ENCODE results near the gene DMC1.

- PRO-cap = no peak
- RAMPAGE, long total RNA = no peak
Observed at GRCh38 chr22:38314484-38314733, 2.8 kb downstream of the CSNK1E start.

- PRO-cap = no peak
- RAMPAGE, long total RNA = no peak
Observed at GRCh38 chr22:38316426-38316644, 898 bp downstream of the CSNK1E start.

DNA sequence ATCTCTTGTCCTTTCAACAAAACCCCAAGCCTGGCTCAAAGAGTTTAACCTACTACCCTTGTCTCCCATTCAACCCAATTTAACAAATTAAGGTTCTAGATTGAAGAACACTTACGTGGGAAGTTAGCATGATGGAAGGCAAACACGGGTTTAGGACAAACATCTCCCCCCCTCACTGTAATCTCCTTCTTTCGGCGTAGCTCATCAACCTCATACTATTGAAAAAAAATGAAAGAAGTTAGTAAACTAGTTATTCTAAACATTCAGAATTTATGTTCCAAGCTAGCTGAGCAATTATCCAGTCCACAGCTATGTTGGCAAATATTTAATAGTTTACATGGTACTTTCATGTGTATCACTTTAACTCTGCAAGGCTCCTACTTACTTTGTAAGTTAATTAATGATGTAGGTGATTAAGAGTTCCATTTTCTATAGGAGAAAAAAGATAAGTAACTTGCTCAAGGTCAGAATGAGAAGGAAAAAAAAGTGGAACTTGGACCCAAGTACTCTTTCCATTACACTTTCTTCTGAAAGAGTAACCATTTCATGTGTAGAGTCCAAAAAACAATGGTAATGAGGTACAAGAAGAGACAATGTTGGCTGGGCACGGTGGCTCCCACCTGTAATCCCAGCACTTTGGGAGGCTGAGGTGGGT, 6.7 kb downstream of the DDX17 start:
- PRO-cap = no peak
- RAMPAGE, long total RNA = no peak

- PRO-cap = bidirectional peak, plus-strand start at chr22:38506514, minus-strand start at chr22:38506308
- RAMPAGE, long total RNA = no peak
Observed at GRCh38 chr22:38506417-38506736, 266 bp upstream of the DDX17 start.

- PRO-cap = bidirectional peak, plus-strand start at chr22:38570493, minus-strand start at chr22:38570129
- RAMPAGE, long total RNA = start-site peak on the minus strand at chr22:38570156-38570211, 19 and 11 reads in 2 replicates
Observed at GRCh38 chr22:38569638-38570336, at the start of gene DMC1. TSS of gene DMC1 (minus strand) at chr22:38570183.

DNA sequence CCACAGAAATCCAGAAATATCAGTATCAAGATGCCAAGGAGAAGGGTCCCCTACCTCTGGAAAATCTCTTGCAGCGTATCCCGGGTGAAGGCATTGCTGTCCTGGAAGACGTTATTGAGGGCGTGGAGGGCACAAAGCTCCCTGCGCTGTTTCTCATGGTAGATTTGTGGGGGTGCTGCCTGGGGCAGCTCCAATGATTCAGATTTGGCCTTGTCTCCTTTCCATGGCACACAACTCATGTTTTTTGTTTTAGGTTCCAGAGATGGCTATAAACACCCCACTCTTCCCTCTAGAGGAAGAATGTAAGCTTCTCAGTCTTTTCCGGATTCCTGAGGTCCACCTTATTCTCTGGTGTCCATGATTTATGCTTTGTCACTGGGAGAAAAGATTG, 999 bp downstream of the JOSD1 start:
- PRO-cap = no peak
- RAMPAGE, long total RNA = no peak

GRCh38 chr22:38707157-38707800, 1.5 kb downstream of the GTPBP1 start:
- PRO-cap = no peak
- RAMPAGE, long total RNA = no peak

- PRO-cap = no peak
- RAMPAGE, long total RNA = no peak
Observed at GRCh38 chr22:38731878-38732829, 23.6 kb downstream of the SUN2 start.

DNA sequence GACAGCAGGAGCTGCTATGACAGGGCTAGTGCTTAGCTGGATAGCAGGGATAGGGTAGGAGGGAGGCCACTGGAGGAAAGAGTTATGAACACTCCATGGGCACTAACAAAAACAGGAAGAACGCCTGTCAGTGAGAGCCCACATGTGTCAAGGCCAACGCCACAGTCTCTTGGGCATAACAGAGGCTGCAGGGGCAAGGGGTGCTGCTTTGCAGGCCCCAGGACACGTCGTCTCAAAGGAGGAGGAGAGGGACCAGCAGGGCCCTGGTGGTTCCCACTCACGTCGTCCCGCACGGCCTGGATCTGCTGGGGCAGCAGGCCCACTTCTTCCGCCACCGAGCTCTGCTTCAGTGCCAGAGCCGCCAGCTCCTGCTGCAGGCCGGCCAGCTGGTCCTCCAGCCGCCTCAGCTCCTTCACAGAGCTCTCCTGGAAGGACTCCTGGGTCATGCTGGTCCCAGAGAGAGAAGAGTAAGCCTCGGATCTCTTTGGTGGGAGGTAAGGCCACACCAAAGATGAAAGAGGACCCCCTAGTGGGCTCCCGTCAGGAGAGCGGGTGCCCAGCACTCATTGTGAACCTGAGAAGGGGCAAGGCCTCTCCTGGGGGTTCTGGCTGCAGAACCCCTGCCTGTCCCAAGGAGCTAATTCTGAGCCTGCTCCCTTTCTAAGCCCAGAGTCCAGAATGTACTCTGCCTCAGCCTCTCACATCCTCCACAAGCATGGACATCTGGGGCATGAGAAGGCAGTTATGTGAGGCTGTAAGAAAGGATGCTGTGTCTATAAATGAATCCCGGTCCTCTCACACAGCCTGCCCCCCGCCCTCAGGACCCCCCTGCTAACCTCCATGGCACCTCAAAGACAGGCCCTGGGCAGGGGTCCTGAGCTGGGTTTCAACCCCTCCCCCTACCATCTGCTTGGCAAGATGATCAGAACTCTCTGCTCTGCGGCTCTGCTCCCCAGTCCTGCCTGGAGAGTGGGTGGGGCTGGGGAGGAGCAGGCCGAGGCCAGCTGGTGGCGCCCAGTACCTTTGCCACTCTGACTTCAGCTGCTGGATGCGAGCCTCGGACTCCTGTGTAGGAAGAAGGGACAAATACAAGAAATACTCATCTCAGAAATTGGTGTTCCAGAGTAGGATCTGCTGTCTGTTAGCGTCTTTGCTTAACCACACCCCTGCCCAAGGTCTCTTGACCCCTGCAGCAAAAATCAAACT, 15.4 kb downstream of the SUN2 start:
- PRO-cap = no peak
- RAMPAGE, long total RNA = no peak

- PRO-cap = no peak
- RAMPAGE, long total RNA = no peak
Observed at GRCh38 chr22:38921055-38921636, 36.3 kb upstream of the APOBEC3A start.

DNA sequence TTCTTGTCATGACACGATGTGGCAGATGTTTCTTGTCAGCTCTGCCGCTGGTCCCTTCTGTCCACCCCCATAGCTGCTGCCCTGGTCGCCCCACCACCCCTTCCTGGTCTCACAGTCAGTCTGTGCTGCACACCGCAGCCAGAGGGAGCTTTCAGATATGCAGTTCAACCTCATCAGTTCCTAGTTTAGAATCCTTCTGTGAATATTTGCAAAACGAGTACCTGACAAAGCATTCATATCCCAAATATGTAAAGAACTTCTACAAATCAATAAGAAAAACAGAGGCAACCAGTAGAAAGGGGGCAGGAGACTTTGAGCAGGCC, 33.3 kb upstream of the CBX7 start:
- PRO-cap = no peak
- RAMPAGE, long total RNA = no peak

DNA sequence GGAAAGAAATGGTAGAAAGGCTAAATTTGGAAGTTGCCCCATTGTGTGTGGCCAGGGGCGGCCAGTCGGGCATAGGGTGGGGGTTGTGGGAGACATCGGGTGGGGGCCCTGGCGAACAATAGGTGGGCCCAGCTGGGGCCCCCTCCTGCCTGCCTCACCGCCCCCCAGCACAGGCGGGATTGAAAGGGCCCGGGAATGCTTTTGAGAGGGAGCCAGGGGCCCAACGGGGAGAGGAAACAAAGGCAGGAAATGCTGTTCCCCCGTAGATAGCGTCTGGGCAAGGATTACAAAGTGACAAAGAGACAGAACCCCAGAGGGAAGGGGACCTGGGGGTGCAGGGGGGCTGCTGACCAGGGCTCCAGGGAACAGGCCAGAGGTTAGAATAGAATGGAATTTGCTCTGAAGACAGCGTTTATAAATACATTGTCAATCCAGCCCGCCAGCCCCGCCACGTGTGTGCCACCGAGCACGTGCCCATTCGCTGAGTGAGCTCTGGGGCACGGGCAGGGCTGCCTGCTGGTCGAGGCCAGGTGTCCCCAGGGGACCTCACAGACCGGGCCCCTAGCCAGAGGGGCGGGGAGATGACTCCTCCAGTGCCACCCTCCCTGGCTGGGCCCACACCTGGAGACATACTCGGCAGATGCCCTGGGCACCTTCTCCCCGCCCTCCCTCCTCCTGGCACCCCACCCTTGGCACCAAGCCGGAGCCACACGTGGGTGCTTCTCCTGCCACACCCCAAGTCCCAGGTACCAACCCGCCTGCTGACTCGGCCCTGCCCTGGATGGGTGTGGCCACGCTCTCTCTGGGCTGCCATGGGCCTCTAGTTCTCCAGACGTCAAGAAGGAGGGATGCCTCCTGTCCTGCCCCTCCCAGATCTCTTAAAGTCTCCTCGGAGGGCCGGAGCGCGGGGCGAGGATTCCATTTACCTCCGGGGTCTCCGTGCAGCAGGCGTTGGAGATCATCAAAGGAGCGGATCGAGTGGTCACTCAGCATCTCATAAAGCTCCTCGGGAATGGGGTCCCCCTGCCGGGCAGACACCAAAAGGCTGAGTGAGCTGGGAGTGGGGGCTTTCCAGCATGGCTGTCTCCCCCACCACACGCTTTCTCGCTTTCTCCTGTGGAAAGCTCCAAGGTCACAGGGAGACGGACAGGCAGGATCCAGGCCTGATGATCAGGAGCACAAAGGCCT, 9.5 kb downstream of the PDGFB start:
- PRO-cap = no peak
- RAMPAGE, long total RNA = no peak

- PRO-cap = no peak
- RAMPAGE, long total RNA = no peak
Observed at GRCh38 chr22:39236318-39237177, 8.2 kb downstream of the PDGFB start.

GRCh38 chr22:39240558-39241385, 4.0 kb downstream of the PDGFB start:
- PRO-cap = no peak
- RAMPAGE, long total RNA = no peak

- PRO-cap = no peak
- RAMPAGE, long total RNA = no peak
Observed at GRCh38 chr22:39282548-39283295, 36.7 kb downstream of the RPL3 start.

GRCh38 chr22:39287063-39287522, 32.3 kb downstream of the RPL3 start:
- PRO-cap = no peak
- RAMPAGE, long total RNA = no peak

GRCh38 chr22:39299670-39300853, 19.4 kb downstream of the RPL3 start:
- PRO-cap = no peak
- RAMPAGE, long total RNA = no peak

DNA sequence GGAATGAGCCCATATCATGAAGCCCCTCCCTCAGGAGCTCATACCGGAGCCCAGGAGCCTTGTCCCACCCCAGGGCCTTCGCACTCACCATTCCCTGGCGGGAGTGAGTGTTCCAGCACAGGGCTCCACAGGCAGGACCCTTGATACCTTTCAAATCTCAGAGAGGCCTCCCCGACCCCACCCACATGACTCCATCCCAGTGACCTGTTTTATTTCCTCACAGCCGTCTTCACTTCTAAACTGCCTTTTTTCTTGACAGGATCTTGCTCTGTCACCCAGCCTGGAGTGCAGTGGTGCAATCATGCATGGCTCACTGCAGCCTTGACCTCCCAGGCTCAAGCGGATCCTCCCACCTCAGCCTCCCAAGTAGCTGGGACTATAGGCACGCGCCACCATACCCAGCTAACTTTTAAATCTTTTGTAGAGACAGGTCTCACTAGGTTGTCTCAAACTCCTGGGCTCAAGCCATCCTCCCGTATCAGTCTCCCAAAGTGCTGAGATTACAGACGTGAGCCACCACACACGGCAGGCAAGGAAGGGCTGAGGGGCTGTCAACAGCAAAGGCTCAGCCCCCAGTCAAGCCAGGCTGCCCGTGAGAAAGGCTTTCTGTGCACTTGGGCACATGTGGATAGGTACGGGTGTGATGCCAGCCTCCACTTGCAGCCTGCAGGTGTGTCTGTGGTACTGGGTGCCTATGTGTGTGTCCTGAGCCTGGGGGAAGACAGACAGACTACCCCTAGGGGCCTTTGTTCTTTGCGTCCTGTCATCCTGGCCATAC, 9.4 kb downstream of the RPL3 start:
- PRO-cap = no peak
- RAMPAGE, long total RNA = no peak

GRCh38 chr22:39316107-39317248, 2.9 kb downstream of the RPL3 start:
- PRO-cap = no peak
- RAMPAGE, long total RNA = no peak

DNA sequence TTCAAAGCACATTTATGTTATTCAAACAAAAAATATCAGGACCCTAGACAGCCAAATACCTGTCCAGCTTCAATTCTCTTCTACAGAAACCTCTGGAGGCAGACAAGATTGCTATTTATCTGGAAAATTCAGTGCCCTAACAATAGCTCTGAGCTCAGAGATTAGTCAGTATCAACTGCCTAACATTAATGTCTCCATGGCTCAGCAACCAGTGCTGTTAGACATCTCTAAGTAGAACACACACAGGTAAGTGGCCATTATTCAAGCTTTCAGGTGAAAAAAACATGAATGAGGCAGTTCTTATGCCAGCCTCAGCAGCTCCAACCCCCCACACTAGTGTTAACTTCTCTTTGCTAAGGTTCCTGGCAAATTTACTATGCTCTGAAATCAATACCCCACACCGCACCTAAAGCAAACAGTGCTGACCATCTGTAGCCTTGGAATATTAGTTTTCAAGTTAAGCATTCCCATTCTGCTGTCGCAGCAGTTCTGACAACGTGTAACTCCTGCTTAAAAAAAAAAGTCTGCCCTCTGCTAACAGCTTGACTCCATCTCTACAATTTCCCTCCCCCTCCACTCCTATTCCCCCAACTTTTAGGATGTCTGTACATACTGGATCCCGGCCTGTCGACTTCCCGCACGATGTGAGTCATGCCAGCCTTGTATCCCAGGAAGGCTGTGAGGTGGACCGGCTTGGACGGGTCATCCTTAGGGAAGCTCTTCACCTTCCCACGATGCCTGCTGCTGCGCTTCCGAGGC, 1.5 kb downstream of the RPL3 start:
- PRO-cap = no peak
- RAMPAGE, long total RNA = no peak